Hair follicular keratinocyte (primary cell): ENCODE measurements around a stretch of chr3.

DNA sequence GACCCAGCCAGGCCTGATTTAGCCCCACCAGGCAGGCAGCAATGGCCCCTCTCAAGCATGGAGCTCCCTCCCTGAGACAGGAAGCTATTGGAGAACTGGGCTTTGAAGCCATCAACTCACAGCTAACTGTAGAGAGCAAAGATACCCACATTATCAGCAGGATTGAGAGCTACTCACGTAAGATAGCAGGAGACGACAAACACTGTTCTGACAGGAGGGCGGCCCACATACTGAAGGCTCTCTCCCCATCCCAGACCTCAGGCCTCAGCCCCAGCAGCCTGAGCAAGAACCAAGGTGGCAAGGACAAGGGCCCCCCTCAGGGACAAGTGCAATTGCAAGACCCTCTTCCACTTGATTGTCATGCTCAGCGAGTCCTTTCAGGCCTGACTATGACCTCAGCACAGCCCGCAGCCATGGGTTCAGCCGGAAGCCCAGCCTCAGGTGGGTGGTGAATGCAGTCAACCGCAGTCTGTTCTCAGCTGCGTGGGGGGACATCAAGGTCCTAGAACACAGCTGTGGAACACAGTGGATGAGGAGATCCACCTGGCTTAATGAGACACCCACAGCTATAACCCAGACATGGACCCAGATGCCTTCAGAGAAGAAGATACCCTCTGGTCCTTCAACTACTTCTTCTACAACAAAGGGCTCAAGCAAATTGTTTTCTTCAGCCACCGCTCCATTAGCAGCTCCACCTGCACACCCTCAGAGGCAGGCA is 82.6 kb upstream of the CDV3 start:
- RAMPAGE, long total RNA: no peak

- RAMPAGE, long total RNA: no peak
Observed at GRCh38 chr3:133587579-133588663, 14.4 kb downstream of the CDV3 start.

- RAMPAGE, long total RNA: no peak
Observed at GRCh38 chr3:133674255-133674770, 12.6 kb upstream of the TOPBP1 start.

DNA sequence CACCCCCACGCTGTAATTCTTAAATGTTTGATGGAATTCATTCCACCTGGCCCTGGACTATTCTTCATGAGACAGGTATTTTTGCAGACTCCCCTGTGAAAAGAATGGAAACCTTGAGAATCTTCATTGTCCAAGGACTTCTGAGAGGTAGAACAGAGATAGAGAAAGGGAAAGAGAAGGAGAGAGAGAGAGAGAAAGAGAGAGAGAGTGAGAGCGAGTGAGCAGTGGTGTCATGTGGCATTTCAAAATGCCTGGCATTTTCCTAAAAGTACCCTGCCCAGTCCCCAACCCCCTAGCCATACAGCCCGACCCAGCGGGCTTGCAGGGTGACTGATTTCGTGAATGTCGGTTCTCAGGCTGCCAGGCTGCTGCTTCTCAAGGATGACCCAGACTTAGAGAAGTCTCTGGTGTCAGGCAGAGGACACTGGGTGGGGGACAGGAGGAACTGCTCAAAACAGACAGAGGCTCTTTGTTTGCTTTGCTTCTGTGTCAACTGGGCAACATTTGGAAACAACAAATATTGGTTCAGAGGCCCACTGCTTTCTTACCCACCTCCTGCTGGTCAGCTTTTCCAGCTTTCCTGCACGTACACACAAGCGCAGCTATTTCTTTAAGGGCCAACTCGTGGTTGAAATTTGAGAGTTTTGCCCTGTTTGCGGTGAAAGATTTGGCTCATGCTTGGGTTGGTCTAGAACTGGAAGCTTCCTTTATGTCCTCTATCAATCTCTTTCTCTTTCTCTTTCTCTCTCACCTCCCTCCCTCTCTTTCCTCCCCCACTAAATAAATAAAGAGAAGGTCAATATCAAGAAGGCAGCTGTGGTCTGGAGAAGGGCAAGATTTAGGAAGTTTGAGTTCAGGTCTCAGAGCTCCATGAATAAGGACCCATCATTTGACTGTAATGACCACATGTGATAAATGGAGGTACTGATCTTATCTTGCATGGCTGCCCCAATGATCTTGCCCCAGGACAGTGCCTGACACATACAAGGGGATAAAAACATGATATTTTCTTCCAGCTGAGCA is 3.6 kb upstream of the TF start:
- RAMPAGE, long total RNA: no peak

DNA sequence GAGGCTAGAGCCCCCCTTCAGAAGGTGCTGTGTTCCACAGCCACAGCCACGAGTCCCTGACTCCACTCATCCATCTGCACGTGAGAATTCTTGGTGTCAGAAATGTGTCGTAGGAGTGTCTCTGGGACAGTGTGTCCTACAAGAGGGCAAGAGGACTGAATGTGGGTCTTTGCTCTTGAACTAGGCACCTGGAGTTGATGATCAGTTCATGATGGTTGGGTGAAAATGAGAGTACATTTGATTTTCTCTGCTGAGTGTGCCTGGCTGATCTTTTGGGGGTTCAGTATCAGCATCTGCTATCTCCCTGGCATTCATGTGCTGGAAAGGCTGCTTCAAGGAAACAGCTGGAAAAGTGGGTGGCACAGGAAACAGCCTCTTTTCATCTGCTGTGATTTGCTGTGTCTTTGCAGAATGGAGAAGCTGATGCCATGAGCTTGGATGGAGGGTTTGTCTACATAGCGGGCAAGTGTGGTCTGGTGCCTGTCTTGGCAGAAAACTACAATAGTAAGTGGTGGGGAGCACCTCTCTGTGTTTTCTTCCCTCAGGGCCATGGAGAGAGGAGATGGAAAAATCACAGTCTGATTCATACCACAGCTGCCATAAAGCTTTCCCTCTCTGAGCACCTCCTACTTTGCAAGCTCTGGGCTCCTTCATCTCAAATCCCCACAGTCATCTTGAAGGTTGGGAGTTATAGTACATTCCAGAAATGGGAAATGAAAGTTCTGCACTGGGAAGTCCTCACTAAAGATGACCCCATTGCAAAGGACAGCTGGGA is 17.8 kb downstream of the TF start:
- RAMPAGE, long total RNA: no peak

- RAMPAGE, long total RNA: no peak
Observed at GRCh38 chr3:133991180-133991426, 38.6 kb downstream of the SLCO2A1 start.

GRCh38 chr3:133992443-133992802 is 37.3 kb downstream of the SLCO2A1 start:
- RAMPAGE, long total RNA: no peak

GRCh38 chr3:134030304-134030660 is 557 bp upstream of the SLCO2A1 start:
- RAMPAGE, long total RNA: no peak

GRCh38 chr3:134039787-134040179 is 10.1 kb upstream of the SLCO2A1 start:
- RAMPAGE, long total RNA: no peak

DNA sequence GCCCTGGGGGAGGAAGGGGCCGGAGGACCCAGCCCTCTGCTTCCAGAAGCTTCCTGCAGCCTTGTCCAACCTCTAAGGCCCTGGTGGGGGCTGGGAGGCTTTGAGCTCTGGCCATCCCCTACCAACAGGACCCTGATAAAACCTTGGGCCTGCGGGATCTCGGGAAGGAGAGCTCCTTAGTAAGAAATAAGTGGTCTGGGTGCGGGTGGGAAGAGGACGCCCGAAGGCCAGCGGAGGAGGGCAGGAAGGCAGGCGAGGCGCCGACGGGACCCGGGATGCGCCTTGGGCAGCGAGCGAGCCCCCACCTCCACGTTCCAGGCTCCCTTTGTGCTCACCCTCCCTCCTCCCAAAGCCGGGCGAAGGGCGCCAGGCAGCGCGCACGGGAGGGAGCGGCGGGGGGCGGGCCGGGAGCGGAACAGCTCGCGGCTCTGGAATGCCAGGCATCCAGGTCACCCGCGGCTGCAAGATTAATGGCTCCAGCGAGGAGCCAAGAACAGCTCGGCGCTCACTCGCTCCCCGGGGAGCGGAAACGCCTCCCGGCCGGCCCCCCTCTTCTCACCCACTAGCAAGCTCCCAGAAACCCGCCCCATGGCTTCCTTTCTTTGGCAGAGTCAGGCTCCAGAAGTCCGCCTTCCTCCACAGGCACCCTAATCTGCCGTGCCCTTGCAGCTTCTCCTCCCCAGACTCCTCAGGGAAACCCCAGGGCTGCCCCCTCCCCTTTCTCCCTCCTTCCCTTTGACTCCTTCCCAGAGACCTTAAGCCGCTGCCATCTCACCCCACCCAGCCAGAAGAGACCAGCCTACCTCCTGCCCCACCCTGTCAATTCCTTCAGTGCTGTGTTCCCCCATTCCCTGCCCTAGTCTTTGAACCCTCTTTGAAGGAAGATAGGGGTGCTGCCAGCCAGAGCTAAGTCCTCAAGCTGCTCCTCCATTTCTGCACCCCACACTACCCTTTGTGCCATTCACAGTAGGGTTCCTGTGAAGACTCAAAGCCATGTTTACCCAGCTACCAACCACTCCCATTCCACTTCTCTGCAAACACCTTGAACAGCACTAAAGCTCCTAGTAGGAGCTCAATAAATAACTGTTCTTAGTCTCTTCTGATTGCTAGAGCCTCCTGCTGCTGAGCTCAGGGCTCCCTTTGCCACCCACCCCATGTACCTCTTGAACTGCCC is 10.0 kb downstream of the AMOTL2 start:
- RAMPAGE, long total RNA: no peak

GRCh38 chr3:134368744-134369924 is 5.1 kb downstream of the AMOTL2 start:
- RAMPAGE, long total RNA: no peak

DNA sequence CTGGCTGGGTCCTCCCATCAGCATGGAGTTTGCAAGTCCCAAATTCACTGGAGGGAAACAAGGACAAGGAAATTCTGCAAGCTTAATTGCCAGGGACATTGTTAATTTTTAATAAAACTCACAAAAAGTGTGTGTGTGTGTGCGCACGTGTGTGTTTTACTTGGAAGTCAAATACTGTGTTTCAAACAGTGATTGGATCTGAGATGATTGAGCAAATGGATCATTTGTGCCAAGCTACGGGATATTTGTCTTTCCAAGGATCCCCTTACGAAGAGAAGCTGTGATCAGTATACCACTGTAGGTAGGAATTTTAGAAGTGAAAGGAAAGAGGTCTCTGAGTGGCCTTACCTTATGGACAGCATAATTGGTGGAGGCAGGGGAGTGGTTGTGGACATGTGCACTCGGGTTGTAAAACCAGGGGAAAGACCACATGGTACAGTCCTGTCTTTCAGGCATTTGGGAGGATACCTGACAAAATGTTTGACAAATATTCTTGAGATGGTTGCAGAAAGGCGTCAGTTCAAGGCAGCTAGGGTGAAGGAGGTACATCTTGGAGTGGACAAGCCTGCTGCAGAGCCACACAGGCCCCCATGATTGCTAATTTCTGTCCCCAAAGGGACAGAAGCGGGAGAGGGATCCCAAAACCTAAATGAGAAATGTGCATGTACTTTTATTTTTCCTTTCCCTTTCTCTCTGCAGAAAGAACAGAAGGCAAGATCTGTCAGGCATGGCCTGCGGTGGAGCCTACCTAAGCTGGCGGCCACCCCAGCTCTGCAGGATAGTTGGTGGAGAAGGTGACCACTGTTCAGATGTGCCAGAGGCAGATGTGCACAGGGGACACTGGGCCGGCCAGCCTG is 1.8 kb upstream of the AMOTL2 start:
- RAMPAGE, long total RNA: no peak

DNA sequence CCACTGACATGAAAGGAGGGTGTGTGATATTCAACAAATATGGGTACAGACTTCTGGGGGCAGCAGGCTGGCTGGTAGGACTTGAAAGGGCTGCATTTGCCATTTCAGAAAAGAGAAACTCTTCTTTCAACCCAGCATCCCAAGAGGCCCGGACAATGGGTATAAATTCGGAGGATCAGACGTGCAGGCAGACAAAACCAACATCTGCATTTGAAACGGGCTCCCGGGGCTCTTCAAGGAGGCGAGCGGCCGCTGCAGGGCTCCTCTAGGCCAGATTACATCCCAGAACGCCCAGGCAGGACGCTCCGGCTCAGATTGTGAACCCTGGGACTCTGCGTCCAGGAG is 31.9 kb upstream of the AMOTL2 start:
- RAMPAGE, long total RNA: no peak

DNA sequence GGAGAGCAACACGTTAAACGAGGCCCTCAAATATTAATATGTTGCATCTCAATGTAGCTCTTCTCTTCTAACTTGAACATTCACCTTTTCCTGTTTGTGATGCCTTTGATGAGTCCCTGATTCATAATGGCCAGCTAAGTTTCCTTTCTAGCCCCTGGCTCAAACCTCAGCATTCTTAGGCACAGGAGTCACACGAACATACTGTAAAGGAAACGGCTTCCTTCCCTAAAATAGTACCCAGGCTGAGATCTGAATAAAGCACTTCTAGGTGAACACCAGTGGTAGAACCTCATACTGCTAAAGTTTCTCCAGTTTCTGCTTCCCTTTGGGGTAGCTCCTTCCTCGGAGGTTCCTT is 2.6 kb downstream of the ANAPC13 start:
- RAMPAGE, long total RNA: no peak

GRCh38 chr3:134506829-134507510 is 21.1 kb downstream of the CEP63 start:
- RAMPAGE, long total RNA: no peak

DNA sequence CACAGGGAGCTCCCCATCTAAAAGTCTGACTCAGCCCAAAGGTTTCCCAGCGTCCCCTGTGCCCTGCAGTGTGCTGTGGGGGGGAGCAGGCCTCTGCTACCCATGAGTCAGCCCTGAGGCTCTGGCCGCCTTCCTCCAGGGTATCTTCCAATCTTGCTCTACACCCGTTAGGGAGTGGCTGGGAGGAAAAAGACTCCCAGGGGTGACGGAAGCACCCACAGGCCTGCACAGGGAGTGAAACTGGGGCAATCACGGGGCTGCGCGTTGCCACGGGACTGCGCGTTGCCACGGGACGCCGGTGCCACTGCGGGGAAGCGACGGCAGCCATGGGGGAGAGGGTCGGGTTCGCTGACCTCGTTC is 471 bp downstream of the KY start:
- RAMPAGE, long total RNA: no peak

- RAMPAGE, long total RNA: no peak
Observed at GRCh38 chr3:134659655-134660016, 8.8 kb upstream of the KY start.

DNA sequence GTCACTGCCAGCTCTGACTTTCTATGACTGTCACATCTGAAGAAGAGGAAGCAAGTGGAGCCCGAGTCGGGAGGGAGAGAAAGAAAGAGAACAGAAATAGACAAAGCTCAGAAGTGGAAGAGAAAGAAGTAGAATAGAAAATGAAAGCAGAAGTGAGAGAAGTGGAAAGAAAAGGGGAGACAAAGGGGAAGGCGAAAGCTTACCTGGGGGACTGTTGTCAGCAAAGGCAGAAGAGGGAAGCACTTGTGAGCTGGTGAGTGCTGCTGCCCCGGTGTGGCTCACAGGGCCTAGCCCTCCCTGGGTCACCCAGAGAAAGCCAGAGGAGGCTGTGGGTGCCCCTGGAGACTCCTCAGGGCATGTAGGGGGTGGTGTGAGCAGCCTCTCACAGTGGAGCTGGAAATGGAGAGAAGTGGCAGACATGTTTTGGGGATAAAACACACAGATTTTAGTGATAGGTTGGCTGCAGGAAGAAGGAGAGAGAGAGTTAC is 58.0 kb downstream of the EPHB1 start:
- RAMPAGE, long total RNA: no peak

- RAMPAGE, long total RNA: no peak
Observed at GRCh38 chr3:134916668-134916943, 121.5 kb downstream of the EPHB1 start.

DNA sequence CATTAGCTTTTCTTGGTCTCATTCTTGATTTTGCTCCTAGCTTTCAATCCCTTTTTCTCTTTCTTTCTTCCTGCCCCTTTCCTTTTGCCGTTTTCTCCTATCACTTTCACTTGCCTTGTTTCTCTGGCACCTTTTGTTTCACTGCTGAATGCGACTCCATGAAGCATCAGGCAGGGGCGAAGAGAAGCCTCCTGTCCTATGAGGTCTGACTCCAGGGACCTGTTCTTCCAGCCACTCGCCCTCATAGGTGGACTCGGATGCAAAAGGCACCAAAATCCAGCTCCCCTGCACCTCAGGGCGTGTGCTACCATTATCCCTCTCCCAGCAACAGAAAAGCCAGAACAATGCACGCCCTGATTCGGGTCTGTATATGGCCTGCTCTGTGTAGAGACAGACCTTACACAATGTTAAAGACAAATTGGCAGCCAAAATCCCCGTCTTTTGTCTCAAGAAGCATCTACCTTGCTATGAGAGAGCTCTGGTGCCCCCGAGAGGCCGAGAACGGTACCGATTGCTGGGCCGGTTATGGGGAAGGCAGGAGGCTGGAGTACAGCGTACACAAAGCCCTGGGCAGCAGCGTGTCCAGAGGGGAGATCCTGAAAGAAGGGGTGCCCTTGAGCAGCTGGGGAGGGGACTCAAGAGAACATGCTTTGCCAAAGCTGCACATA is 461.8 kb upstream of the PPP2R3A start:
- RAMPAGE, long total RNA: no peak